Measurements from ENCODE around the gene NEIL3.

DNA sequence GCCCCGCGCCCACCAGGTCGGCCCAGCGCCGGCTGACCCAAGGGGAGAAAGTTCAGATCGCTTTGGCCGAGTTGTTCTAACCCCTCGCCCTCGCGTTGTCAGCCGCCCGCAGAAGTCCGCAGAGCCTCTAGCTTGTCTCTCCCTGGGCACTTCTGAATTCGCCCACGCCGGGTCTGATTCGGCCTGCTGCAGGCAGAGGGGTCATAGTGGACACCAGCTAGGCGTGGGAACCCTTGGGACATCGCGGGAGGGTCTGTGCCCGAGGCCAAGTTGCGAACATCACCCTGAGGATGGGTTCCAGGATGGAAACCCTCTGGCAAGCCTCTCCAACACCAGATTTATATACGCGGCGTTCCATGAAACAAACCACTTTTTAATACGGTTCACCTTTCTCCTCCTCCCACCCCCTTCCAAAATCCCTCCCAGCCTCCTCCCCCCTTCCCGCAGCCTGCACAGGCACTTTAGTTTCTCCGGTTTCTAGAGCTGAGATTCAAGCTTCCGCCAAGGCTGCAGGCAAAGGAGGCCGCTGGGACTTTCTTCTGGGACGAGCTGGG lies 4.8 kb downstream of the HAND2 start:
- PRO-cap = no peak

DNA sequence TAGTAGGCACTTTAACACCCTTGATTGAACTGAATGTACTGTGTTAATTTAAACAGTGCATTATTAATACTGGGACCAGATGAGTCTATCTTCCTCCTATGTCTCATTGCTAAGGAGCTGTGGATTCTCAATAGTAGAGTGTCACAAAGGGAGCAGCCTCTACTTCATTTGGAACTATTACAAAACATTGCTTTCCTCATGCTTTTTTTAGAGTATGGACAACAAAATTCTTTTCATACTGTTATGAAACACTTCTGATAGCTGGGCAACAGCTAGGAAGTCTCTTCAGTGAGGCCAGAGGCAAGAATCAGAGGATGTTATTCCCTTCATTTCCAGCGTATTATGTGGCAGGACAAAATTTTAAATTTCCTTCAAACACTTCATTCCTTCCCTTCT lies 160.8 kb downstream of the FBXO8 start:
- PRO-cap = no peak

DNA sequence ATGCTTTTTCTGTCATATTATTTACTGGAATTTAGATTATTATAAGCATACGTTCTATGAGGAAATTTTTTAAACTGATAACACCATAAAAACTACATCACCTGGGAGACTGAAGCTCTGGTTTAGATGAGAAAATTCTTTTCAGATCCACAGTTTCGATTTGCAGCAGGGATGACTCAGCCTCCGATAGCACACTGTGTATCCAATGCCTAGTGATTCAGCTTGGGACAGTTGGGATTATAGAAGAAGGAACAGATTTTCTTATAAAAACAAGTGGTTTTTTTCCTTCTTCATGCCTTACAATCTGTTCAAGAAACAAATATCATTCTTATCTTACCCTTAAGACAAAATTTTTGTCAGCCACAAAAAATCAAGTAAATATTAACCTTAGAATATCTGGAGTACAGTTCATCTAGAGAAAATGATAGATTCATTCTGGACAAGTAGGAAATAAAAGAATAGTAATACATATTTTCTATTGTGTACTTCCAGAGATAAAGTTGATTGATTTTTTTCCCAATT lies 128.9 kb downstream of the FBXO8 start:
- PRO-cap = no peak

GRCh38 chr4:174284591-174284801 lies 785 bp downstream of the CEP44 start:
- PRO-cap = no peak

DNA sequence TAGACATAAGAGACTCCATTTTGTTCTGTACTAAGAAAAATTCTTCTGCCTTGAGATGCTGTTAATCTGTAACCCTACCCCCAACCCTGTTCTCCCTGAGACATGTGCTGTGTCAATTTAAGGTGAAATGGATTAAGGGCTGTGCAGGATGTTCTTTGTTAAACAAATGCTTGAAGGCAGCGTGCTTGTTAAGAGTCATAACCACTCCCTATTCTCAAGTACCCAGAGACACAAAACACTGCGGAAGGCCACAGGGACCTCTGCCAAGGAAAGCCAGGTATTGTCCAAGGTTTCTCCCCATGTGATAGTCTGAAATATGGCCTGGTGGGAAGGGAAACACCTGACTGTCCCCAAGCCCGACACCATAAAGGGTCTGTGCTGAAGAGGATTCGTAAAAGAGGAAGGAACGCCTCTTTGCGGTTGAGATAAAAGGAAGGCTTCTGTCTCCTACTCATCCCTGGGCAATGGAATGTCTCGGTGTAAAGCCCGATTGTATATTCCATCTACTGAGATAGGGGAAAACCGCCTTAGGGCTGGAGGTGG lies 117.2 kb downstream of the CEP44 start:
- PRO-cap = no peak

GRCh38 chr4:174523004-174523206 lies 617 bp upstream of the HPGD start:
- PRO-cap = no peak

DNA sequence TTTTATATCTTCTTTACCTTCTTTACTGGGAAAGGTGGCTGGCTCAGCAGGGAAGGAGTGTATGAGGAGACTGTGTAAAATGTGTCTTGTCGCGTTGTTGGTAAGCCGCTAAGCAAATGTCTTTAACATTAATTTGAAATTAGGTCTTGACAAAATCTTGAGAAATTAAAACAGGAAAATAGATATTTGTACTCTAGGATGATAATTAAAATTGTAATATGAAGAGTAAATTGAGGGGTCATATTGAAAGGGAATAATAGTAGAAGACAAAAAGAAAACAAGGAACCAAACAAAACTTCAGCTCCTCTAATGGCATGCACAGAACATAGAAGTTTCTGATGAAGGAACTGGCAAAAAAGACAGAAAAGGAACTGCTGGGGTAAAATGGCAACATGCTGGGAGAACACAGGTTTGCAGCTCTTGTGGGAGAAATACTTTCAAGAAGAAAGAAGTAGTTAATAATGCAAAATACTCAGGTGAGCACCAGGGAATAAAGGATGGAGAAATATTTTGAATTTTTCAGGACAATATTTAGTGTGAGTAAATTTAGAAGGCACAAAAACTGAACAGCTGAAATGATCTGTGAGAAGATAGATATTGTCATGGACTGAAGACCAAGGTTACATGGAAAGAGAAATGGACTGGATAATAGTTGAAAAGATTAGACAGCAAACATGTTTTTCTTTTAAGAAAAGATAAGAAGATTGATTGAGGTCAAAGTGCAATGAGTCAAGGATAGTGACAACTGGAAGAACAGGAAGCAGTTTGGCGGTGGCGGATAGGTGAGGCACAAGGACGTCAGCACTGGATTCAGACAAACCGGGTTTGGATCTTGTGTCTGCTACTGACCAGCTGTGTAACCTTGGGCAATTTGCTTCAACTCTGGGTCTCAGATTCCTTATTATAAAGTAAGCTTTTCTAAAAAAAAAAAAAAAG lies 1.7 kb upstream of the HPGD start:
- PRO-cap = unidirectional peak, plus-strand start at position 792 of the sequence

DNA sequence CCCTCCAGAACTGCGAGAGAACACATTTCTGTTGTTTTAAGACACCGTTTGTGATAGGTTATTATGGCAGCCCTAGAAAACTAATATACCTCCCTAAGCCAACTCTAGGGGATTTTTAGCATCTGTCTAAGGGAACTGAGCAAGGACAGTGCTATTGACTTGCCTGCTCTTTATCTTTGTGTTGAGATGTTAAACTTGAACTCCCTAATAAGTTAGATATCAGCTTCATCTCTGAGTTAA lies 147.5 kb downstream of the GLRA3 start:
- PRO-cap = no peak

DNA sequence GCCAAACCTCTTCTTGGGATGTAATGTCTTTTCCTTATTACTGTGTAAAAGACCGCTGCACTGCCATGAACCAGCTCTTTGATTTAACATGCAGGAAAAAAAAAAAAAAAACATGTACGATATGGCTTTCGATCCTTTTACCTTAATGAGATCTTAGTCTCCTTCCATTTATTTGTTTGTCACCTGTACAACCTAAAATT lies 348.7 kb downstream of the ADAM29 start:
- PRO-cap = no peak

GRCh38 chr4:176001883-176002785 lies 63.5 kb upstream of the WDR17 start:
- PRO-cap = no peak

DNA sequence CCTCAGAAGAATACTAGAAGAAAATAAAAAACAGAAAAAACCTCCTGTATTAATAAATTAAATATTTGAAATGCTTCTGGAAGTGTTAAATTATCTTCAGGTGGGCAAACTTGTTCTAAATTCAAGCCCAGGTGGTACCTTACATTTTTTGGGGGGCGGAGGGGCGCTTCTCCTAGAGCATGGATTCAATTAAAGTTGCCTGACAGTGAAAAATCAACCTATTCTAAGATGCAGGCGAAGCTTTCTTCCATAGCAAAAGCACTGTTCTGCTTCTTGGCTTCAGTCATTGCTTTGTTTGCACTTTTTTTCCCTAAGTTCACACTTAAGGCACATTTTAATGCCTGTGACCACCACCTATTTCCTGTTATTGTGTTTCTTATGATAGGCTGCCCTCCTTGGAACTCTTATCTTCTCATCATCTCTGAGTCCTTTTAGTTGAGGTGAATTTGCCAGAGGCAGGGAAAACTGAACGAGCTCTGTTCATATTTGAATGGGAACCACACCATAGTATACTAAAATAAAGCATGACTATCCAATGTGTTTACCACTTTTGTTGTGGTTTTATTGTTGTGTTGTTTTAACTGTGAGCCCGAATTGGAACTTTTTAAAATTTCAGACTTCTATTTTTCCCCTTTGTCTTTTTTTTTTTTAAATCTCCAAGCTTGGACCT lies 119.8 kb downstream of the SPCS3 start:
- PRO-cap = no peak

GRCh38 chr4:176498769-176499290 lies 179.1 kb downstream of the SPCS3 start:
- PRO-cap = no peak

DNA sequence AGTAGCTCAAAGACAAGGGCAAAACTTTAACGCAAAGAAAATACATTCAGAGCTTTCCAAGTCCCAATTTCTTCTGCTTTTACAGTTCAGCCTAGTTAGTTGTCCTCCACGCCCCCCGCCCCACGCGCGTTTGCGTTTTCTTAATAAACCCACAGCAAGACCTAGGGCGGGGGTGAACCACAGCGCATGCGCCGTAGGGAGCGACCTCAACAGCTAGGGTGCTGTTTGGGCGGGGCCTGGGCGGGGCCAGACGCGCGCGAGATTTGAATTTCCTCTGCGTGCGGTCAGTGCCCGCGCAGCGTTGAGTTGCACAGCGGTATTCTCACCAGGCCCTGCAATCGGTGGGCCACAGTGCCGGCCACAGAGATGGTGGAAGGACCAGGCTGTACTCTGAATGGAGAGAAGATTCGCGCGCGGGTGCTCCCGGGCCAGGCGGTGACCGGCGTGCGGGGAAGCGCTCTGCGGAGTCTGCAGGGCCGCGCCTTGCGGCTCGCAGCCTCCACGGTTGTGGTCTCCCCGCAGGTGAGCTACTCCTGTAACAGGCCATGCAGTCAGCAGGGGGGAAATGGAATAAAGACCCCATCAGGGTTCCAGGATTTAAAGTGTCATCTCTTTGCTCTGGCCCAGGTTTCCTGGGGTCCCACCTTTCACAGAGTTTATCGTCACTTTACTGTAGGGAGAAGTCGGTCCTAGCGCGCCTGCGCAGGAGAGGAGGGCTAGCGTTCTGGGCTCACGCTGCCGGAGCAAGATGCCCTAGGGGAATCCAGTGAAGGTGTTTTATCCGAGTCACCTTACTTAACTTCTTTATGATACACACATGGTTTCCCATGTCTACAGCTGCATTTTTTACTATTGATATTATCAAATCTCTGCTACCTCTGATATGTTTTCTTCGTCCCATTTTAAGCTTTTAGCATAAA lies at the start of gene NEIL3:
TSS of gene NEIL3 (plus strand) at position 287 of the 920 bp plus-strand sequence.
- PRO-cap = bidirectional peak, plus-strand start at position 249 of the sequence, minus-strand start at position 132 of the sequence

GRCh38 chr4:178322880-178323222 lies 880.6 kb upstream of the AGA start:
- PRO-cap = no peak

GRCh38 chr4:179169869-179170358 lies 1727.7 kb upstream of the AGA start:
- PRO-cap = no peak

- PRO-cap = unidirectional peak, minus-strand start at chr4:180823469
Measured at GRCh38 chr4:180823300-180823520, 1420.0 kb upstream of the TENM3 start.

GRCh38 chr4:182084866-182085570 lies 158.2 kb upstream of the TENM3 start:
- PRO-cap = no peak

- PRO-cap = bidirectional peak, plus-strand start at chr4:182143368, minus-strand start at chr4:182143141
Measured at GRCh38 chr4:182142496-182143602, 100.4 kb upstream of the TENM3 start.

- PRO-cap = no peak
Measured at GRCh38 chr4:182387443-182387642, 144.1 kb downstream of the TENM3 start.

GRCh38 chr4:182680033-182680701 lies 237.0 kb downstream of the DCTD start:
- PRO-cap = no peak

All from duodenum (tissue), 1 donor.